ENCODE measurements around a stretch of chr11.

DNA sequence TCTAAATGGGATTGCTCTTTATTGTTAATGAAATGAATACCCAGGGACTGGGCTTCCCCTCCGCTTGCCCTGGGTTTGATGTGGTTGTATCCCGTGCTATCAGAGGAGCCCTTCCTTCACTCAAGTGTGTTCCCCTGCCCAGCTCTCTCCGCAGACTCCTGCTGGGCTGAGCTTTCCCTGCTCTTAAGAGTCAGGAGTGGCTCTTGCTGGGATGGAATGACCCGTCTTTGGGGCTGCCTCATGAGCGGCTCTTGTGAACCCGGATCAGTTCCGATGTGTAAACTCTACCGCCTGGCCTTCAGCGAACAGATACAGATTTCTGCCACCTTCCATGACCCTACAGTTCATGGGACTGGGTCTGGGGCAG is 1.6 kb upstream of the ZBTB16 start:
- PRO-cap, result no peak

GRCh38 chr11:114058330-114059234 is 929 bp upstream of the ZBTB16 start:
- PRO-cap, result unidirectional peak, plus-strand start at chr11:114058546

- PRO-cap, result no peak
Observed at GRCh38 chr11:114073200-114074465, 14.1 kb downstream of the ZBTB16 start.

- PRO-cap, result no peak
Observed at GRCh38 chr11:114082704-114083657, 23.5 kb downstream of the ZBTB16 start.

- PRO-cap, result no peak
Observed at GRCh38 chr11:114098718-114099324, 39.3 kb downstream of the ZBTB16 start.

GRCh38 chr11:114134768-114135171 is 75.3 kb downstream of the ZBTB16 start:
- PRO-cap, result no peak

- PRO-cap, result unidirectional peak, minus-strand start at chr11:114164097
Observed at GRCh38 chr11:114163878-114164683, 104.6 kb downstream of the ZBTB16 start.

DNA sequence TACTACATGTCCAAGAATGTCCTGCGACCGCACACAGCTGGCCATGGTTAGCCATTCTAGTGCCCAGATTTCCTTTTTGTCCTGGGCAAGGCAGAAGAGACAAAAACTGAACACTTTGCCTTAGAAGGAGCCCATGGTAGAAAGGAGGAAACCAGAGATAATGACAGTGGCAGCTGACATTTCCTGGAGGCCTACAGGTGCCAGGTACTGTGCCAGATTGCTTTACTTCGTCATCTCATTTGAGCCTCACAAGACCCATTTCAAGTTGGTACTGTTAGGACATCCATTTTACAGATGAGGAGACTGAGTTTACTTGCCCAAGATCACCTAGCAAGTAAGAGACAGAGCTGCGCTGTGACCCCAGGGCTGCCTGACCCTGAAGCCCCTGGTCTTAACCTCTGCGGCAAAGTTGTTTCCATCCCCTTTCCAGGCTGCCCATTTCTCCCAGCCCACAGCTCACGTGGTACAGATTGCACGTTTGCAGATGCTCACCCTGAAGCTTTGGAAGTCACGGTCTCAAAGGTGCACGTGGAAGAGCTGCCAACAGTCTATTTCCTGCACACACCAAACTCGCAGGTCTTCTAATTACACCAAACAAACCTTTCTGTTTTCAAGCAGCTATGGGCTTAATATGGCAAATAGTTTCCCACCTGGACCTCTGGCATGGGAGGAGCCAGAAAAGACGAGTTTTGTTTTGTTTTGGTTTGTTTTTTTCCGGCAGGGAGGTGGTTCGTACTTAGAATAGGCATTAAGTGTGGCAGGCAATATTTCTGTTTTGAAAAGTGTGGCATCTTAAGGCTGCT is 112.9 kb downstream of the ZBTB16 start:
- PRO-cap, result no peak

GRCh38 chr11:114196011-114196865 is 100.0 kb upstream of the NNMT start:
- PRO-cap, result no peak

GRCh38 chr11:114197378-114197655 is 98.9 kb upstream of the NNMT start:
- PRO-cap, result no peak

- PRO-cap, result bidirectional peak, plus-strand start at chr11:114280912, minus-strand start at chr11:114280911
Observed at GRCh38 chr11:114280472-114281128, 15.6 kb upstream of the NNMT start.

GRCh38 chr11:114300568-114301389 is 4.6 kb downstream of the NNMT start:
- PRO-cap, result no peak

DNA sequence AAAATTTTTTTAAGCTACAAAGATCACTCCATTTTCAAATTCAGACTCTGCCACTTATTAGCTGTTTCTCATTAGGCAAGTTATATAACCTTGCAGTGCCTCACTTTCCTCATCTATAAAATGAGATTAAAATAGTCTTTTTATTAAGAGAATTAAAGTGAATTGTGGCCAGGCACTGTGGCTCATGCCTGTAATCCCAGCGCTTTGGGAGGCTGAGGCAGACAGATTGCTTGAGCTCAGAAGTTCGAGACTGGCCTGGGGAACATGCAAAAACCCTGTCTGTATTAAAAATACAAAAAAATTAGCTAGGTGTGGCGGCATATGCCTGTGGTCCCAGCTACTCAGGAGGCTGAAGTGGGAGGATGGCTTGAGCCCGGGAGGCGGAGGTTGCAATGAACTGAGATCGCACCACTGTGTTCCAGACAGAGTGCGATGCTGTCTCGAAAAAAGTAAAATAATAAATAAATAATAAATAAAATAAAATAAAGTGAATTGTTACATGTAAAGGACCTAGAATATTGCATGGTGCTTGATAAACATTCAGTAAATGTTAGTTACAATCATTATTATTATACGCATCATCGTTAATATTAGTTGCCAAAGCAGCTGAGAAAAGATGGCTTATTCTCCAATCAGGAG is 17.0 kb downstream of the NNMT start:
- PRO-cap, result no peak

DNA sequence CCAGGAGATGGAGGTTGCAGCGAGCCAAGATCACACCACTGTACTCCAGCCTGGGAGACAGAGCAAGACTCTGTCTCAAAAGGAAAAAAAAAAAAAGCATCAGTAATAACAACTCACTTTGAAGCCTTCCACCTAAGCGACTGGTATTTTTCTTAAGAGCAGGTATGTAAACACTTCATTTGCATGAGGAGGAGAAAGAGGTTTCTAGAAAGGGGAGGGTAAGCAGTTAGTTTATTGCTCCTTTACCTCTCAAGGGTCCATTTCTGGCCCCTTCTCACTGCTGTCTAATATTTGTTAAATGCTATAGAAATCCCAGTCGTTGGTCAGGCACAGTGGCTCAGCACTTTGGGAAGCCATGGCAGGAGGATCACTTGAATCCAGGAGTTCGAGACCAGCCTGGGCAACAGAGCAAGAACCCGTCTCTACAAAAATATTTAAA is 22.7 kb downstream of the NNMT start:
- PRO-cap, result no peak

DNA sequence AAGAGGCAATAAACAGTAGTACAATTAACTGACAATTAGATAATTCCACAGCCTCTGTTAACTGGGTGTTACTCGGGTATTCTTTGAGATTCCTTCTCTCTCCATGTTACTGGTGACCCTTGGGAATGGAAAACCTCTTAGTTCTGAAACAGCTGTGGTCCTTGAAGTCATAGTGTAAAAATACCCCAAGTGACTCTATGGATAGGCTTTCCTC is 187 bp upstream of the NXPE1 start:
- PRO-cap, result no peak

GRCh38 chr11:114797204-114797616 is 118.9 kb downstream of the NXPE2 start:
- PRO-cap, result no peak

- PRO-cap, result no peak
Observed at GRCh38 chr11:114891883-114892339, 213.6 kb downstream of the NXPE2 start.

GRCh38 chr11:115582001-115582527 is 77.8 kb upstream of the CADM1 start:
- PRO-cap, result no peak

DNA sequence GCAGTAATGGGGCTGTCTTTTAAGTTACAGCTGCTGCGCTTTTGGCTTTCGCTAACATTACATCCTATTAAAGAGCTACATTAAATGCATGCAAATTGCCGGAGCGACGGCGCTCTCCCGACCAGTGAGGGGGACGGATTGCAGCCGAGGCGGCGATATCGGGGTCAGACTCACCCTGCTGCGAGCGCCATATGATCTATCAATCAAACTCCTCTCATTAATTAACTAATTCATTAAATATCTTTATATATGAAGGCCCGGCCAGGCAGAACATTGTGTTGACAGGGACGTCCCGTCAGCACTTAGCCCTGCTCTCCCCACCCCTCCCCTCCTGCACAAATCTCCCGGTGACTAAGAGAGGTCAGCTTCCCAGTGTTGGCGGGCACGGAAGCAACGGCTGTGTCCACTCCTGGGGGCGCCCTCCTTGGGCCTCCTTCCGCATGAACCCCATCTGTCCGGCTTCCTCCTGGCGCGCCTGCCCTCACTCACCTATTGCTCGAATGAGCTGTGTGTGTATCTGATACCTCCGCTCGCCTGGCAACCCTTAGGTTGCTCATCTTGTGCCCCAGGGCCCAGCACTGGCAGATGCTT is 156.0 kb upstream of the CADM1 start:
- PRO-cap, result no peak

DNA sequence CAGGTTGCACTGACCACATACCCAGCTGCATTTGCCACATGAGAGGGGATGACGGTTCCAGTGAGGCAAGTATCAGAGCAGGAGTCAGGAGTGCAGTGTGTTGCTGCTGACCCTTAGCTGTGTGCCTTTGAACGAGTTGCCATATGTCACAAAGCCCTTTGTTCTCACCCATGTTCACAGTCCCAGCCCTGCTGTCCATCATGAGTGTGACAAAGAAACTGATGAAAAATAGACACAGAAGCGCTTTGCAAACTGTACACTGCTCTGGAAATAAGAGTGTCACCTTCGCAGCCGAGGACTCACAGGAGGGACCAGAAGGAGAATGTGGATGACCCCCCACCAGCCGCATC is 568.8 kb upstream of the CADM1 start:
- PRO-cap, result no peak